Paraaortic lymph node (tissue), 1 donor: ENCODE data around the gene STK10.

GRCh38 chr5:170302713-170303604 is 5.4 kb upstream of the LCP2 start:
- PRO-cap = no peak

GRCh38 chr5:170386555-170387144 is 2.5 kb downstream of the KCNMB1 start:
- PRO-cap = no peak

- PRO-cap = no peak
Measured at GRCh38 chr5:170761193-170761750, 22.3 kb upstream of the GABRP start.

DNA sequence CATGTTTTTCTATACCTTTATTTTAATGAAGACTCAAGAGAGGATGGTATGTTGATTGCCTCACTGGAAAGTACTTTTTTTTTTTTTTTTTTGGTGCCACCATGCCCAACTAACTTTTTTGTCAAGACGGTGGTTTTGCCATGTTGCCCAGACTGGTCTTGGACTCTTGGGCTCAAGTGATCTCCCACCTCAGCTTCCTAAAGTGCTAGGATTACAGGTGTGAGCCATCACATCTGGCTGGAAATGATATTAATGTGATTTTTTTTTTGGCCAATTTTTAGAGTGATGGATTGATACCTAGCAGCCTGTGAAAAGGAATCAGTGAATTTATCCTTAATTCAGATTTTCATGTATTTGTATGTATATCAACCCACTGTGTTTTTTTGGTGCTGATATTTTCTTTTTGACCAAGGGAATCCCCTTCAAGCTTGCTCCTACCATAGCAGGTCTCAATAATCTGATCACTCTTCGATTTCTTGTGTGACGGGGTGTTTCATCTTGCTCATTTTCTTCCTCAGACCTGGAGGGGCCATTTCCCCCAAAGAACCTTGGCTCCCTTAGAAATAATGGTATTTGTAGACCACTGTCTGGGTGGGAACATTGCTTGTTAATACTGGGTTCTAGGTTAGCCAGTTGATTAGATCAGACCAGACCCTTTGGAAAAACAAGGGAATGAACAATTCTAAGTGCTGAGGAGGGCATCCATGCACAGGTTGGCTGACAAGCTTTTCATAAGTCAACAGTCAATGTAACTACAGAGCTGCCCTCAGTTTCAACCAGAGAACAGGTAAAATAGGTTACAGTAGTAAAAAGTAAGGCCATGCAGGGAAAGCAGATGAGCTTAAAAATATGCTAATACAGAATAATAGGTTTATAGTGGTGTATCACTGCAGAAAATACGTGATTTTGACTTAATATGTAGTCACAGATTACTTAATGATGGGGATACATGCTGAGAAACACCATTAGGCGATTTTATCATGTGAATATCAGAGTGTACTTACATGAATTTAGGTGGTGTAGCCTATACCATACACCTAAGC is 6.5 kb upstream of the FGF18 start:
- PRO-cap = no peak

GRCh38 chr5:171596032-171597062 is 176.9 kb downstream of the FGF18 start:
- PRO-cap = no peak

GRCh38 chr5:171924276-171925212 is 81.9 kb downstream of the FBXW11 start:
- PRO-cap = no peak

GRCh38 chr5:171966056-171966940 is 40.1 kb downstream of the FBXW11 start:
- PRO-cap = no peak

DNA sequence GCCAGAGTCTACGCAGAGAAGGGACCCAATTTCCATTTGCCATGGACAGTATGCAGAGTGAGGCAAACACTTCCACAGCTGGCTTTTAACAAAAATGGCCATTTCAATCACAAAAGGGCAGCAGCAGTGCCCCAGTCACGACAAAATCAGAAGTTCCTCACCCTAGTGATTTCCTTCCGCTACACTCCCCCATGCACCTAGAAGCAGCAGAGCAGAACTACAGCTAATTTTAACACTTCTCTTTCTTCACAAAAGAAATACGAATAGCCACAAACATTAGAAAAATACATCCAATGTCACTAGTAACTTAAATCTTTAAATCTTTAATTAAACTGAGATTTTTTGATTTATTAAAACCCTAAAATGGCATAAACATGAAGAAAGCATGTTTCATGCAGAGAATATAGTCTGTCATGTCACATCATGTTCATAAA is 27.8 kb downstream of the FBXW11 start:
- PRO-cap = unidirectional peak, minus-strand start at position 148 of the sequence

DNA sequence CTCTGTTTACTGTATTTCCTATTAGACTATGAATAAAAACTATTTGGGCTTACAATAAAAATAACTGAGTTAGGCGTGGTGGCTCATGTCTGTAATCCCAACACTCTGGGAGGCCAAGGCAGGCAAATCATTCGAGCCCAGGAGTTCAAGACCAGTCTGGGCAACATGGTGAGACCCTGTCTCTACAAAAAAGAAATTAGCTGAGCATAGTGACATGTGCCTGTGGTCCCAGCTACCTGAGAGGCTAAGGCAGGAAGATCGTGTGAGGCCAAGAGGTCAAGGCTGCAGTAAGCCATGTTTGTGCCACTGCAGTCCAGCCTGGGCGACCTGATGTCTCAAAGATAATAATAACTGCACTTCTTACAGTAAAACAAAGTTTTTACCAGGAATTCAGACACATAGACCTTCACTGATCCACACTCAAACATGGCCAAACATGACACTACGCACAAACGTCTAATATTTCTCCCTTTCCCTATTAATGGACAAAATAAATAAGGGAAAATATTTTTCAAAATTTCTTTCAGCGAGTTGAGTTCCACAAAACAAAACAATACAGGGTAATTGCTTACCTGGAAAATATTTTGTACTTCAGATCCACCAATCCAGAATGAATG is 10.0 kb downstream of the FBXW11 start:
- PRO-cap = no peak

GRCh38 chr5:172078638-172079095 is 72.2 kb upstream of the FBXW11 start:
- PRO-cap = no peak

- PRO-cap = bidirectional peak, plus-strand start at chr5:172174799, minus-strand start at chr5:172174795
Measured at GRCh38 chr5:172174627-172175249, 13.3 kb downstream of the STK10 start.

DNA sequence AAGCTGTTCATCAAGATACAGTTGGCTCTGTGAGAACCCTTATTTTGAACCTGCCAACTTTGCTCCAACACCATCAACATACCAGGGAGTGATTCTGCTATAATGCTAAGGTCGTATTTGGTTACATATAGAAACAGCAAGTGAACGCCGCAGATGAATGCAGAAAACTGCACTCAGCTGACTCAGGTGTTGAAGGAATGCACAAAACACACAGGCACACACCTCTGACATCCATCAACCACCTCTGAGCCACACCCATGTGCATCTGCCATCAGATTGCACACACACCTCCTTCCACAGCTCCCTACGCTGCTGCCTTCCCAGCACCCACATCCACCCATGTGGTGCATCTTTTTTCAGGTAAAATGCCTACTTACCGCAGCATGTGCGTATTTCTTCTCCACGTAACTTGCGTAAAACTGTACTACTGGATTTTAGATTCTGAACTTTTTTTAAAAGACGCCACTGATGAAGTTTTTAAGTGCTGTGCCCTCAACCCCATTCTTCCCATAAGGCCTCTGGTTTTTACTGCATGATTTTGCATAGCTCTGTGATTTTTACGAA is 7.1 kb downstream of the STK10 start:
- PRO-cap = no peak

DNA sequence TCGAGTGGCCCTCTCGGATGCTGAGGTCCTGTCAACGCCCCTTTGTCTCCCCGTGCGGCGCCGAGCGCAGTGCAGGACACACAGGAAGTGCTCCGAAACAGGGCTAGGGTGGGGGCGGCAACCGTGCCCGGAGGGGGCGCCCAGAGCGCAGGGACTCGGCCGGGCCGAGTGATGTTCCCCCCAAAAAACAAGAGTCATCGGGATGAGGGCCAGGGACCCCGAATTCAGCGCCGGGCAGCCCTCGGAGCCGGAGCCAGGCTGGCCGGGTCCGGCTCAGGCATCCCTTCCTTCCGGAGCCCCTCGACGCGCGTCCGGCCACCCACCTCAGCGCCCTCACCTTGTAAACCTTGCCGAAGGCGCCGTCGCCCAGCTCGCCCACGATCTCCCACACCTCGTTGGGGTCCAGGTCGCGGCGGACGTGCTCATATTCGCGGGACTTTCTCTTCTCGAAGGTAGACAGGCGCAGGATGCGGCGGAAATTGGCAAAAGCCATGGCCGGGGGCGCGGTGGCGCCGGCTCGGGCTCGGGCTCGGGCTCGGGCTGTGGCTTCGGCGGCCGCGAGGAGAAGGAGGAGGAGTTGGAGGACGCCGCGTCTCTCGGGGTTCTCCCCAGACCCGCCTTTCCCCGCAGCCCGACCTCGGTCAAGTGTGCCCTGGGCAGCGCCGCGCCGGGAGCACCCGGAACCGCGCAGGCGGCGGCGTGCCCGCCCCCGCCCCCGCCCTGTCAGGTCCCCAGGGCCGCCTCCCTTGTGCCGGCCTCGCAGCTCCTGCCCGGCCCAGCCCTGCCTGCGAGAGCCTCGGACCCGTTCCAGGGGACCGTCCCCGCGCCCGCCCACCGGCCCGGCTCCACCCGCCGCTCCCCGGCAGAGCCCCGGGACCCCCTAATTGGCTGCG is at the start of gene STK10:
STK10 (minus strand) TSS at position 675 of the 893 bp plus-strand sequence.
- PRO-cap = bidirectional peak, plus-strand start outside the sequence, minus-strand start at position 643 of the sequence

- PRO-cap = no peak
Measured at GRCh38 chr5:172364924-172365342, 81.4 kb upstream of the UBTD2 start.

GRCh38 chr5:172365912-172366535 is 82.5 kb upstream of the UBTD2 start:
- PRO-cap = no peak

DNA sequence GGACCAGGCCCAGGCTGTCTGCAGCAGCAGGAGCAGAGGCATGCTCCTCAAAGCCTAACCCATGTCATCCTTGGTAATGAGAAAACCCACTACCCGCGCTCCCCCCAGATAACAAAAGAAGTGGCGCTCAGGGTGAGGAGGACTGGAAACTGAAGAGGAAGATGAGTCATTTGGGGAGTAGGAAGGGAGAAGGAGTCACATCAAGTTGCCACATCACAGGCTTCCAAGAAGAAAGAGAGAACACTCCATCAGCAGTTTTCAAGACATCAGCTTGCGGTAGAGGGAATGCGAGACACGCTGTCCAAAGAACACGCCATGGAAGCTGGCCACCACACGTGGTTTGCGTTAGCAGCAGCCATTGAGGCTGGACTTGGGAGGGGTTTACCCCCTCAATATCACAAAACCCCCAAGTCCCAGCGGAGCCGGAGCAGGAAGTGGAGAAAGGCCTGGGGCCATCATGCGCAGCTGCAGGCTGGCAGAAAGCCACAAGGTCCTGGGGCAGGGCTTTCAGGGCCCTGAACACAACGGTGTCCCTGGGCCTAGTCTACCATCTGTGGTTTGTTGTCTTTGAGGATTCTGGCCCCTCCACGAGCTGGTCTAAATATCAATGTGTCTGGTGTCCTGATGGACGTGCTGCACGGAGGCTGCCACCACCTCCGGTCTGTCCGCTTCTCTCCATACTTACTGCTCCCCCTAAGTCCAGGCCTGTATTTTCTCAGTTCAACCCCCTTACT is 41.4 kb downstream of the SH3PXD2B start:
- PRO-cap = bidirectional peak, plus-strand start at position 430 of the sequence, minus-strand start at position 151 of the sequence

DNA sequence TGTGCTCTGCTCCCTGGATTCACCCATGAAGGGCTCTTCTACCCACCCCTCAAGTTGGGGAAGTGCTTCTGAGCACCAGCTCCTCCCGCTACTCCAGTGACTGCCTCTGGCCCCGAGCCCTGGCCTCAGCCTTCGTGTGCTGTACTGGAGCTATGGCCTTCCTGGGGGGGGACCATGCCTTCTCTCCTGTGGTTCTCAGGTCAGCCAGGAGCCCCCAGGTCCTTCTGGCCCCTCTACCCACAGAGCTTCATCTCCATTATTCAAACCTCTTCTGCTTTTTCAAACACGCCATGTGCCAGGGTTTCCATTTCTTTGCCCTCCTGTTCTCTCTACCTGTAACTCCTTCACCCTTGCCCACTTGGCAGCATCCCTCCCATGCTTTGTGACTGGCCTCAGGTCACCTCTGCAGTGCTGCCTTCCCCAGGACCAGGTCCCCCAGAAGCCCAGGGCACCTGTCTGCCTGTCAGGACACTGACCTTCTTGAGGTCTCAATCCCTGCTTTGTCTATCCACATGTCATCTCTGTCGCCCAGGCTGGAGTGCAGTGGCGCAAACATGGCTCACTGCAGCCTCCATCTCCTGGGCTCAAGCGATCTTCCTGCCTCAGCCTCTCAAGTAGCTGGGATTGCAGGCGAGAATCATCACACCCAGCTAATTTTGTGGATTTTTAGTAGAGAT is 9.5 kb downstream of the SH3PXD2B start:
- PRO-cap = no peak

DNA sequence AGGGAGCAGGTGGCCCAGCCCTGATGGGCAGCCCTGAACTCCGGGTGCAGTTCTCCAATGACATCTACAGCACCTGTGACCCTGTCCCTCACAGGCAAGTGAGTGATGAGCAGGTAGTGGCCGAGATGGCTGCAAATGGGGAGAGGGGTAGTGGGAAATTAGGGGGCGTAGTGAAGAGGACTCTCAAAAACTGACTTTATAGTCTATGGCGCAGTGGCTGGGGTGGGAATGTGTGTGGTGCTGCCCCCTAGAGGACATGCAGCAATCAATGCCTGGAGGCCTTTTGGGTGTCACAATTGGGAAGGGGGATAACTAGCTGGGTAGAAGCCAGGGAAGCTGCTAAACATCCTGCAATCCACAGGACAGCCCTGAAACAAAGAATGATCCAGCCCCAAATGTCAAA is 3.2 kb downstream of the SH3PXD2B start:
- PRO-cap = no peak

- PRO-cap = no peak
Measured at GRCh38 chr5:172503939-172504640, 49.8 kb upstream of the SH3PXD2B start.

DNA sequence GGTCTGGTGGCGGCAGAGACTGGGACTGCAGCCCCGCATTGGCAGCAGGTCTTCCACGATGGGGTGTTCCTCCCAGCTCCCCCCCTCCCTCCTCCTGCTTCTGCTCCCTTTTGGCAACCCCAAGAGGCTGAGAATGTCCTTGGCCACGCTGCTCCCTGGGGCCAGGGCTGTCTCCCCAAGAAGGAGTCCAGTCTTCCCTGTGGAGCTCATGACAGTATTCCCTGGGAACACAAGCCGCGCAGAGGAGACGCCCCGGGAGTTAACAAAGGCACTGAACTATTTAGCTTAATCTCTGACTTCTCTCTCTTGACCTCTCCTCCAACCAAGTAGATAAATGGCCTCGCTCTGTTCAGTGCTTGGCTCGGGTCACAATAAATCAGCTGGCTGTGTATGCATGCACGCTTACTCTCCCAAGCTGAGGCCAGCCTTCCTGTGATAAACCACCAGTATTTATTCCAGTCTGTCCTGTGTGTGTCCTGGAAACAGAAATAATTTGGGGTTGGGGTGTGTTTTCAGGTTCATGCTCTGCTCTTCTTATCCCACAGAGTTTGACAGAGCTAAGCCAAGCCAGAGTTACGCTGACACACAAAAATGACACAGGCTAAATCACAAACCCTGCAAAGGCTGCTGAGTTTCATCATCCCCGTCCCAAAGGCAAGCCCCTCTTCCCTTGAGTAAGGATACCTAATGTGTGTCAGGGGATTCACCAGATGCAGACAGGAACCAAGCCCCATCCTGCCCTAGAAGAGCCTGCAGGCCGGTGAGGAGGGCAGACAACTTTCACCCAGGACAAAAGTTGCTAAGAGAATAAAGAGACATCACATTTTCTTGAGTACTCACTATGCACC is 83.8 kb upstream of the NEURL1B start:
- PRO-cap = no peak